Temporal lobe (tissue), 2 donors: Measurements from ENCODE around the genes TRIM34, OR52E5 and OR10A2.

- RAMPAGE, long total RNA, result no peak
Measured at GRCh38 chr11:5624580-5625322, at the start of gene TRIM34. Gene TRIM34 (plus strand): TSS chr11:5625001.

- RAMPAGE, long total RNA, result no peak
Measured at GRCh38 chr11:5892909-5893330, at the start of gene OR52E5. Gene OR52E5 (plus strand): TSS chr11:5893208.

DNA sequence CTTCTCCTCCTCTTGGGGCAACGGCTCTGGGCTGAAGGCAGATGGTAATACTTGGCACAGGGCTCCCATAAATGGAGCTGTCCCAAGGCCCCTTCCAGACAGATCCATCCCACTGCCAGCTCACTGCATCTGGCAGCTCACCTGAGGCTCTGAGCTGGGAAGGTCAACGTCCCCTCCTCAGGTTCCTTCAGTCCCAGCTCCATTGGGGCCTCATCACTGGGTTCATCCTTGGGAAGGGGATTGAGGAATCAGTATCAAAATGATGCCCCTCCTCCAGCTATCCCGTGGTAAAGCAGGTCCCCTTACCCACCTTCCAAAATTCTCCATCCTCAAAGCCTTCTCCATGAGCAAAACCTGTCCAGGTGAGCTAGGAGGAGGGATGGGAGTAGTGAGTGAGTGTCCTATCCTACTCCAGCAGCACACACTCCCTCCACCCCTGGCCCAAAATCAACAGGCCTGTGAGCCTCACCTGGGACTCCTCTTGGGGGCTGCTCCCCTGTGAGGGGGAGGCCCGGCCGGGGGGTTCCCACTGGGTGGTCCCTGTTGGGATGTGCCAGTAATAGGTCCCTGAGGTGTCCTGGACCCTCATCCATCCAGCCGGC, 13.0 kb downstream of the SMPD1 start:
- RAMPAGE, long total RNA, result no peak

DNA sequence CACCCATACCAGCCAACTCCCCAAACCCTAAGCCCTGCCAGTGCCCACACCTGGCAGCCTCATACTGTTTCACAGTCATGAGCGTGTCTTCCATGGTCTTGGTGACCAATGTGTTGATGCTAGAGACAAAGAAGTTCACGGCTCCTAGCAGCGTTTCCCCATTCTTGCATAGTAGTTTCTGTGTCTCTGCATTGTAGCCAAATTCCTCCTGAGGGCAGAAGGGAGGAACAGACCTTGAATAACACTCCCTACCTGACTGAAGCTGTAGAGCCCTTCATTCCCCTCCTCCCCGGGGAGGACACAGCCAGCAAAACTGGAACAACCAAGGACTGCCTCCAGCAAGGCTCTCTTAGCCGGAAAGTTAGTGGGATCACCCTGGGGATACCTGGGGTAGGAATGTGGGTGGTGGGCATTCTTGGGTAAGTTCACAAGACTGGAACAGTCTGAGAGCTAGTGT, 3.1 kb downstream of the ARFIP2 start:
- RAMPAGE, long total RNA, result no peak

DNA sequence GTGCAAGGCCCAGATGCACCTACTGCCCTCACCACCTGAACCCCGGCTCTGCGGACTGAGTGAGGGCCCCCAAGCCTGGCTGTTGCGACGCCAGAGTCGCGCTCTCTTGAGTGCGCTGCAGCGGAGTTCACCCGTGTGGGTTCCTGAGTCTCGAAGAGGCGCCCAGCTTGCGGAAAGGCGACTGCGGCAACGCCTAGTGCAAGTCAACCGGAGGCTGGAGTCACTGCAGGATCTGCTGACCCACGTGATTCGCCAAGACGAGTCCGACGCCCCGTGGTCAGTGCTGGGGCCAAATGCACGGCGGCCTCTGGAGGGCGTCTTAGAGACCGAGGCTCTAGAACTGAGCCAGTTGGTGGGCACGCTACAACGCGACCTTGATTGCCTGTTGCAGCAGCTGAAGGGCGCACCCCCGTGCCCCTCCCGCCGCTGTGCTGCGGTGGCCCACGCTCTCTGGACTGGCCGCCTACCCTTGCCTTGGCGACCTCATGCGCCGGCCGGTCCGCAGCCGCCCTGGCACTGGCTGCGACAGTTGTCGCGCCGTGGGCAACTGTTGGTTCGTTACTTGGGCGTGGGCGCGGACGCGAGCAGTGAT, 32.7 kb downstream of the RRP8 start:
- RAMPAGE, long total RNA, result no peak

DNA sequence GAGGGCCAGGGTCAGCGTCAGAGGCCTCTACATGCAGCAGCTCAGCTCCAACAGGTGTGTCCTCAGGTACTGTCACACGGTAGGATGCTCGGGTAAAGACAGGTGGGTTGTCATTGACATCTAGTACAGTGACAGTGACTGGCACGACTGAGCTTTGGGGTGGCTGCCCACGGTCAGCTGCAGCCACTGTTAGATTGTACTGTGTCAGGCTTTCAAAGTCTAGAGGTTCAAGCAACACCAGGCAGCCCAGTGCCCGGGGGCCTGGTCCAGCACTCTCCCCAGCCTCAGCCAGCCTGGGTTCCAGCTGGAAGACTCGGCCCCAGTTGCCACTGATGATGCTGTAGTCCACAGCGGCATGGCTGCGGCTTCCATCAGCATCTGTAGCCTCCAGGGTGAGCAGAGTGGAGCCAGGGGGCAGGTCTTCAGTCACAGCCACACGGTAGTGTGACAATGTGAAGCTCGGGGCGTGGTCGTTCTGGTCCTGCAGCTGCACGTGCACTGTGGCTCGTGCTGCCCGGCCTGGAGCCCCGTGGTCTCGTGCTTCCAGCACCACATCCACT, 4.6 kb upstream of the TPP1 start:
- RAMPAGE, long total RNA, result no peak

DNA sequence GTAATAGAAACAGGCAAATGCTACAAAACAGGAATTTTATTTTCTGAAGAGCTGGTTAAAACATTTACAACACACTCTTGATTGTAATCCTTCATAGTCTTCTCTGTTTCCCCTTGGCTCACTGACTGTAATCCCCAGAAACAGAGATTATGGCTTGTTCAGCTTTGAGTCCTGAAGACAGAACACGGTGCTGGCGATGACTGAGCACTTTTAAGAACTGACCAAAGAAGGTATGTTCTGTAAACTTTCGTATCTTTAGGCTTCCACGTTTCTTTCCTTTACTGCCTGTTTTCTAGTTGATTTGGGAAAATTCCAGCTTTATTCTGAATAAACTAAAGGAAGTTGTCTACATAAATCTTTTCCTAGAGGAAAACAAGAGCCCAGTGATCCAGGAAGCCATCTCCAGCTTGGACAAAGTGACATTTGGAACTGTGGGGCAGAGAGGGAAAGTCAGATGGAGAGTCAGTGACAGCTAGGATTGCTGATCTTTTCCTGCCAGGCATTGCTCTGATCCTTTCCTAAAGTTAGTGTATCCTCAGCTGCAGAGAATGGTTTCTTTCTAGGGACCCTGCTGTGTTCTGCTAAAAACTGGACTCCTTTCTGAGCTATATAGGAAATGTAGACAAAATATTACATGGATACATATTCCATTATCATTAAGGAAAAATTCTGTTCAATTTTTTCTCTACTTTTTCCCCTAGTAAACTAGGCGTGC, 43.4 kb downstream of the OR2AG2 start:
- RAMPAGE, long total RNA, result no peak

- RAMPAGE, long total RNA, result no peak
Measured at GRCh38 chr11:6862907-6863351, at the start of gene OR10A2. Gene OR10A2 (plus strand): TSS chr11:6863057.

GRCh38 chr11:6932340-6932721, 6.1 kb downstream of the ZNF215 start:
- RAMPAGE, long total RNA, result no peak

GRCh38 chr11:7019509-7020166, 508 bp downstream of the ZNF214 start:
- RAMPAGE, long total RNA, result no peak

GRCh38 chr11:7515420-7516074, 1.7 kb downstream of the PPFIBP2 start:
- RAMPAGE, long total RNA, result no peak

- RAMPAGE, long total RNA, result no peak
Measured at GRCh38 chr11:7525424-7525848, 11.6 kb downstream of the PPFIBP2 start.

DNA sequence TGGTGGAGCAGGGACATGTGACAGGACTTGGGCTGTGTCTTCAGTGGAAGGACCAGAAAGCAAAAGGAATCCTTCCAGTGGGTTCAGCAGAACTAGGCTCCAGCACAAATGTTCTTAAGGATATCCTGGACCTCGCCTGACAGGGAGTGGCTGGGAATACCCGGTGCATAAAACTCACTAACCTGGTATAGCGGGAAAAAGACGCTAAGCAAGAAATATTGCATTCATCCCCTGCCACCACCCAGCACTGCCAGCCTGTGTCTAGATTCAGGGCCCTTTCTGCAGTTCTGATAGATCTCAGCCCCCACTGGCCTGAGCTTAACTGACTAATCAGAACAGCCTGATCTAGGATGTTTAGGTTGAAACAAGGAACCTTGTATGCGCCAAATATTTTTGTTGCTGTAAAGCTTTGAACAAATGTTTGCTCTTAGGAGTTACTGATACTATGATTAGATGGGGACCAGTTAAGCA, 24.8 kb downstream of the PPFIBP2 start:
- RAMPAGE, long total RNA, result no peak

- RAMPAGE, long total RNA, result no peak
Measured at GRCh38 chr11:7893607-7894302, 37.3 kb downstream of the OR10A6 start.

DNA sequence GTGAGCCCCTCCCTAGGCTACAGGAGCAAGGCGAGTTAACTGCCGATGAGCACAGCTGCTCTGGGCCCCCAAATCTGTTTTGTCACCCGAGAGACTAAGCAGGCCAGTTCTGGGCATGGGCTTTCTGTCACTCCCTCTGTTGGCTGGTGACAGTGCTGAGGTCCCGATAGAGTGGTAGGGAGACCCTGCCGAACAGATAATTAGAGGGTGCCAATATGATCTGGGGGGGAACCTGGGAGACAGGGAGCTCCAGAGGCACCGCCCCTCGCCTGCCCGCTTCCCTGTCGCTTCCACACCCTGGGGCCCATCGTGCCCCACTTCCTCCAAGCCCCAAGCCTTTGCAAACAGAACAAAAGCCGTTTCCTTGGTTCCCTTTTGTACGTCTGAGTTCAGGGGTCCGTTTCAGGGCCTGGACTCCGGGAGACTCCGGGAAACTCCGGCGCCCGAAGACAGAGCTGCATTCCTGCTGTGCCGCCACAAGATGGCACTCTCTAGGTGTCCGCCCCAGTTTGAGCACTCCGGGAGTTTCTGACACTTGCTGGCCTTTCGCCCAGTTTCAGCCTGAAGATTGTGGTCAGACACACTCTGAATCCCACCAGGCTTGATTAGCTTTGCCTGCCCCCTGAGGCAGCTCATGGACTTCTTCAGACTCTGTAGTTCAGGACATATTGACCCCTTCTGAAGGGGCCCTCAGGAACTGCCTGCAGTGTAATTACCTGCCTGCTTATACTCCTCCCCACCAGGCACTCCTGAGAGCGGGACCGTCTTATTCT, 45.9 kb downstream of the EIF3F start:
- RAMPAGE, long total RNA, result no peak

DNA sequence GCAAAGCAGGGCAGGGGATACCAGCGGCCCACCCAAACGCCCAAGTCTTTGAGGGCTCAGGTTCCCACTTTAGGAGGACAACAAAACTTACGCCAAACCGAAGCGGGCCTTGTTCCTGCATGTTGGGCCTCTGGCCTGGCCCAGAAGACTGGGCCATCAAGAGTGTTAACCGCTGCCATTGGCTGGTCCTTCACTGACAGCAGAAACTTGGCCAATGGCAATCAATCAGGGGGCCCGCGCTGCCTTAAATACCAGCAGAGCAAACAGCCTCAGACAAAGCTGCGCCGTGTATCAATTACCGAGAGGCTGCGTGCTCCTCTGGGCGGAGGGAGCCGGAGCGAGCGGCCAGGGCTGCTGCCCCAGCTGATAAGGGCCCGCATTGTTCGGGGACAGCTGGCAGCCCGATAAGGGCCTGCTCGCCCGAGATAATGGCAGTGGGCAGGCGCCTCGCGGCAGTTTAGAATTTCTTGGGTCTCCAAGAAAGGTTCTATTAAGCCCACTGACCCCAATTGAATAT, 37.4 kb upstream of the RIC3 start:
- RAMPAGE, long total RNA, result no peak

- RAMPAGE, long total RNA, result no peak
Measured at GRCh38 chr11:8277729-8277934, 14.0 kb upstream of the LMO1 start.

DNA sequence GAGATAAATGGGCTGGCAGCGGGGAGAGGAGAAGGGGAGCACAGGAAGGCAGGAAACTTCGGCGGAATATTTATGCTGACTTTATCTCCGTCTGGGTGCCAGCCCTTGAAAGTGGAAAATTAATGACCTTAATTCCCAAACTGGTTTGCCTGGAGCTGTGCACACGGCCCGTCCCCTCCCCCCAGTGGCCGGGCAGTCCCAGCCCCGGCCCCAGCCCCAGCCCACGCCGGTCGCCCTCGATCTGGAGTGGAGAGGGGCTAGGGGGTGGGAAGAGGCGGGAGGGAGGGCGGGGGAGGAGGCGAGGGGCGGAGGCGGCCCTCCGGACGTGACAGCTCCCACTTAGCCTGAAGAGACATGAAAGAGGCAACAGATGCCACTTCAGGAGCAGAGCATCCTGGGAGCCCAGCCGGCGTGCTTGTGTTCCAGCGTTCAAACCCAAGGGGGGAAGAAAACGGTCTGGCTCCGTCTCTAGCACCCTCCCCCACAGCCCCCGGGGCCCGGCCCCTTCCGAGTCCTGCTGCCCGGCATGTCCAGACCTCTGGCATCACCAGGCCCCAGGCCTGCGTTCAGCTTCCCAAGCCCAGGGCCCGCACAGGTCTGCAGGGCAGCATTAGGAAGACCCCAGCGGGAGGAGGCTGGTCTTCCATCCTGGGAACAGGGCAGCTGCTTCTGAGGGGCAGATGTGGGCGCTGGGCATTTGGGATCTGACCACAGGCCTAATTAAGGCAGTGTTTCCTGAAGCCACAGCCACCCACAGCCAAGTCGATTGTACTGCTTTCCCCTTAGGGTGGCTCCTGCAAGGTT, 20.0 kb upstream of the LMO1 start:
- RAMPAGE, long total RNA, result no peak

DNA sequence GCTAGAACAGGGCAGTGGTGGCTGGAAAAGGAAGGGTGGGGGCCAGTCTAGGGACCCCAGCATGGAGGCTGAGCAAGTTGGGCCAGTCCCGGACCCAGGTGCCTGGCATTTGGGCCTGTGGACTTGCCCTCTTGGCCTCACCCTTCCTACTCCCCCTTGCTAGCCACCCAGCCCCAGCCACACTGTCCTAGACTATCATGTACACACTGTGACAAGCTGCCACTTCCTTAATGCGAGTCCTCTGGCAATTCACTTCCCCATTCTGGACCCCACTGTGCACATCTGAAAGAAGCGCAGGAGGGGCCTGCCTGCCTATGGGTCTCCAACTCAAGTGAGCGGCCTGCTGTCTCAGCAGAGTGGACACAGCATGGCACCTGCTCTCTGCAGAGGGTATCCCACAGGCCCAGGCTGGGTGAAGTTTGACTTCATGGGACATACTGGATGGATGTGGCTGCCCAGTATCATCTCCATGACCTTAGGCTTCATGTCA, 68.5 kb upstream of the LMO1 start:
- RAMPAGE, long total RNA, result no peak

DNA sequence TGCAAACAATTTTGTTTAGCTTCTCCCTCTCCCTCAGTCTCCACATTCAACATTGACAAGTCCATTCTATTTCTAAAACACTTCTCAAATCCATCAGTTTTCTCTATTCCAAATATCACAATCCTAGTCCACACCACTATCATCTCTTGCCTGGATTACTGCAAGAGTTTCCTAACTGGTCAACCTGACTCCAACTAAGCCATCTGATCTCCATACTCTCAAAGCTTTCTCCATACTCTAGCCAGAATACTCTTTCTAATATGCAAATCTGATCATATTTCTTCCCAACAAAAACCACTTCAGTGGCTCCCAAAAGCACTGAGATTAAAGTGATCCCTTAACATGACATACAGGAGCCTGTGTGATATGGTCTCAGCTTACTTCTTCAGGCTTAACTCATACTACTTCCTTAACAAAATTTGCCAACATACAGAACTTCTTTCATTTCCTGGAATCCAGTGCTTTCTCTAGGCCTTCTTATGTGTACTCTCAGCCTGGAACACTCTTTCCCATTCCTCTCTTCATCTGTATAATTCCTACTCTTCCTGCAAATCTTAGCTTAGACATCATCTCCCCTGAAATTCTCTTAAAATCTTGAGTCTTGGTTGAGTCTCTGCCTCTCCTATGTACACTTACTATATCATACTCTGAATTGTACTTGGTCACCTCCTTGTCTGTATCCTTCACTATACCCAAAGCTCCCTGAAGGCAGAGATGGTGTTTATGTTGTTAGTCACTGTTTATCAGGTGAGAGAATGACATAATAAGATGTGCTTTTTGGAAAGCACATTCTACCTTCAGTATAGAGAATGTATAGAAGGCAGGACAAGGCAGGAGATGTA, 107.9 kb downstream of the STK33 start:
- RAMPAGE, long total RNA, result no peak